Hepatocyte (in vitro differentiated cells and primary cell): Measurements from ENCODE around the genes TSPYL1 and DSE.

DNA sequence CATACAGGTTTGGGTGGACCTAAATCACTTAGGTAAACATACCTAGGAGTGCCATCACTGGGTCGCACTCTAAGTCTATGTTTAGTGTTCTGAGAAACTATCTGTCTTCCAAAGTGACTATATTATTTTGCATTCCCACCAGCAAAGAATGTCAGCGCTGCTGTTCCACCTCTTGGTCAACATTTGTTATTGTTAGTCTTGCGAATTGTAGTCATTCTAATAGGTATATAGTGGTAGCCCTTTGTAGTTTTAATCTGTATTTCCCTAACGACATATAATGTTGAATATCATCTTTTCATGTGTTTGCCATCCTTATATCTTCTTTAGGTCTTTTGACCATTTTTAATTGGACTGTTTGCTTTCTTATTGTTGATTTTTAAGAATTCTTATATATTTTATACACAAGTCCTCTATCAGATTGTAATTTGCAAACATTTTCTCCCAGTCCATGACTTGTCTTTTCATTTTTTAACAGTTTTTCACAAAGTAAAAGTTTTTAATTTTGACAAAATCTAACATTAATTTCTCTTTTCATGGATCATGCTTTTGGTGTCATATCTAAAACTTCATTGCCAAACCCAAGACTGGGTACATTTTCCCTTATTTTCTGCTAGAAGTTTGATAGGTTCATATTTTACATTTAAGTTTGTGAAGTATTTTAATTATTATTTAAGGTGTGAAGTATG is 82.7 kb downstream of the REV3L start:
- RAMPAGE, long total RNA = no peak
- RRBS = no CpG with 5 or more reads among the region's 4 CpGs

DNA sequence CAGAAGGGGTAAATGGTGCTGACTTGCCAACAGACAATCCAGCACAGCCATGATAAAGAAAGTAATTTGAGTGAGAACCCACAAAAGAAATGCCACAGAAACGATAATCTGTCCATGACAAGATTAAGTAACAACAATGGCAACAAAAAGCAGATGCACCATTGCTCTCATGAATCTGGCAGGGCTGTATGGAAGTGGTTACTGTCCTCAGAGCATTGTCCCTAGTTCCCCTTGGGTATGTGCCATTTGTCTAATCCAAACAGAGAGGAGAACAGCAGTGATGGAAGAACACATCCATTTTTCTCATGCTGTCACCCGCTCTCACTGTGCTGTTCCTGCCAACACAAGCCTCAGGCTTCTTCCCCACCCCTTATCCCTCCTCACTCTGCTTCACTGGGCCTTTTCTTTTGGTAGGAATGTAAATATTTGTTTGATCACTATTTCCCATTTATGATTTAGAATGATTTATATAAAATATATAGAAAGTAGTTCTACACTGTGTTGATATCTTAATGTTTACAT is 65.8 kb downstream of the REV3L start:
- RAMPAGE, long total RNA = no peak
- RRBS = no CpG with 5 or more reads among the region's 2 CpGs

DNA sequence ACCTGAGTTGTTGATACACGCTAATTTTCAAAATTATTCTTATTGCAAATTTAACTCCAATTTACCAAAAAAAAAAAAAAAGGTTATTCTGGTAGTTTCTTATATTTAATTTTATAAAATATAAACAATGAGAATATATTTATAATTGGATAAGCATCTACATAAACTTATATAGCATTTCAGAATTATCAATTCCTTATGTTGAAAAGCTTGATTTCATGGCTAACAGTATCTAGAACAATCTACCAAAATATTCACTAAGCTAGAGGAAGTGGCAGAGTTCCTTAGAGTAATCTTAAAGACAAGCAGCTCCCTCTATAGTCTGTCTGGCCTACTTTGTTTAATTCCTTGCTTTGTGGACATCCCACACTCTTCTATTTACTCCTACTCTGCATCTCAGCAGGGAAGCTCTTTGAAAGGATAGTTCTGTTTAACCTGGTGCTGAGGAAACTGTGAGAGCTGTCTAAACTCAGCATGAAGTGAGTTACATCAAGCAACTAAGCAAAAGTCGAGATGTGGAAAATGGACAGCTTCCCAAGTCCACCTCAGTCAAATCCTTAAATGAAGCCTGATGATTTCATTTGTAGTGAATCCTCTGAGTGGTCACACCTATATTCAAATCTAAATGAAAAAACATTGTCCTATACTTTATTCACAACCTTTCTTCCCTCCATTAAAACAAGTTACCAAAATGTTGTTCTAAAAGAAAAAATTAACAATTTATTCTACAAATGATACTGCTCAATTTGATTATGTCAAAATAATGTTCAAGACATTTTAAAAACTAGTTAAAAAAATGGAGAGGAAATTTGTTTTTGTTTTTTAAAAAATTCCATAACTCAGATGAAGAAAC is 4.2 kb downstream of the REV3L start:
- RAMPAGE, long total RNA = no peak
- RRBS = no CpG with 5 or more reads among the region's 2 CpGs

DNA sequence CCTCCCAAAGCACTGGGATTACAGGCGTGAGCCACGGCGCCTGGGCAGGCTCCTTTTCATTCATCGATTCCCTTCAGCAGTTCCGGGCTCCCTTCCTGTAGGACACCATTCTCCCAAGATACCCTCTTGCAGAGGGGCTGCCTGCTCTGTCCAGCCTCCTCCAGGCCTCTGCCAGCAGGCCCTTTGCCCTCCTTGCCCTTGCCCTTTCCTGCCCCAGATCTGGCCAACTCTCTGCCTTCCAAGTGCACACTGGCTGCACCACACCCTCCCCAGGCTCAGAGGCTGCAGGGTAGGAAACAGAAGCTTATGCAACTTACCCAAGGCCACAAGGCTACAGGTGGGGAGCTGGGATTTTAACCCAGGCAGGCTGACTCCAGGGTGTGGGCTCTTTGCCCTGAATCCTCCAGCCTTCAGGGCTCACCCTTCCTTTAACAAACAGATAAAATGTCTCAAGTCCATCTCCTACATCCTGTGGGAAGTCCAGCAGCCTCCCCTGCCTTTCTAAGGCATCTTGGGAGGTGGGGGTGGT is 14.4 kb upstream of the TRAF3IP2 start:
- RAMPAGE, long total RNA = no peak
- RRBS = no CpG with 5 or more reads among the region's 5 CpGs

GRCh38 chr6:111686497-111687118 is 80.9 kb upstream of the TRAF3IP2 start:
- RAMPAGE, long total RNA = no peak
- RRBS = no CpG with 5 or more reads among the region's 11 CpGs

GRCh38 chr6:111708308-111708649 is 102.6 kb upstream of the TRAF3IP2 start:
- RAMPAGE, long total RNA = no peak
- RRBS = no CpG with 5 or more reads among the region's 1 CpG

- RAMPAGE, long total RNA = no peak
- RRBS = no CpG with 5 or more reads among the region's 6 CpGs
Observed at GRCh38 chr6:111764065-111764810, 109.0 kb downstream of the FYN start.

- RAMPAGE, long total RNA = no peak
- RRBS = no CpG with 5 or more reads among the region's 6 CpGs
Observed at GRCh38 chr6:111804495-111805084, 68.7 kb downstream of the FYN start.

GRCh38 chr6:111862438-111863359 is 10.6 kb downstream of the FYN start:
- RAMPAGE, long total RNA = no peak
- RRBS = no CpG with 5 or more reads among the region's 12 CpGs

- RAMPAGE, long total RNA = no peak
- RRBS = no CpG with 5 or more reads among the region's 4 CpGs
Observed at GRCh38 chr6:112181122-112181401, 73.3 kb downstream of the LAMA4 start.

GRCh38 chr6:112202676-112202931 is 51.8 kb downstream of the LAMA4 start:
- RAMPAGE, long total RNA = no peak
- RRBS = no CpG with 5 or more reads among the region's 5 CpGs

GRCh38 chr6:112222929-112223510 is 31.3 kb downstream of the LAMA4 start:
- RAMPAGE, long total RNA = no peak
- RRBS = no CpG with 5 or more reads among the region's 3 CpGs

DNA sequence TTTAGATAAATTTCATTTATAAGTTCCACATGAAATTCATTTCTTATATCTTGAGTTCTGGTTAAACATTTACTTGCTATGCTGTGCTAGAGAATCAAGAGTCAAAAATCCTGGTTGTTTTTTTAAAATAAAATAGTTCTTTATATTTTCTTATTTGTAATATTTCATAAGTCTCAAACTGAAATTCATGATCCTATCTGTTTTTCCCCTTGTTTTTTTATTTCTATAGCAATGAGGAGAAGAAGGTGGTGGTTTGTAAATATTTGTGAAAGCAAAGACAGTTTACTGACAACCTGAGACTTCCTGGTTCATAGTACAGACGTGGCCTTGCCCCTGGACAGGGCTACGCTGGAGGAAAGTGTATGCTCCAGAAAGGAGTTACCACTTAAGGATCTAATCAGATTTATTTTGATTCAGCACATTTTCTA is 37.8 kb upstream of the MARCKS start:
- RAMPAGE, long total RNA = no peak
- RRBS = no CpG with 5 or more reads among the region's 2 CpGs

DNA sequence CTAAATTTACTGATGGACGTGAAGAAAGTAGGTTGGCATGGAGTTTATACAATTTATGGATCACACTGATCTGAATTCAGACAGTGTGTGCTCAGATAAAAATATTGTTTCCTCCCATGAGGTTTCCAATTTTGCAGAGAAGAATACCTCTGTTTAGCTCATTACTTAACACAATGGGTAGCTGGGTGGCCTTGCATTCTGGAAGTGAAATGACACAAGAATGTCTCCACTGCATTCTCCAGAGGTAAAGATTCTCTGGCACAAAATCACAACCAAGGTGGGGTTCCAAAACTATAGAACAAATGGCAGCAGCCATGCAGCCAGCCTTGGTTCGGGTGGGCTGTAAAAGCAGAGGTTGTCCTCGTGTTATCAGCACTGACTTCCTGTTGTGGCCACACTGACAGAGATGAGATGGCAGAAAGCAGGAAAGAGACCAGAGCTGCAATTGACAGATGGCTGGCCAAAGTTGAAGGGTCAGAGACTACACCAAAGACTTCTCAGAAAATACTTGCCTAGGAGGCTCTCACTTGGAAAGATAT is 50.2 kb downstream of the HDAC2 start:
- RAMPAGE, long total RNA = no peak
- RRBS = no CpG with 5 or more reads among the region's 3 CpGs

DNA sequence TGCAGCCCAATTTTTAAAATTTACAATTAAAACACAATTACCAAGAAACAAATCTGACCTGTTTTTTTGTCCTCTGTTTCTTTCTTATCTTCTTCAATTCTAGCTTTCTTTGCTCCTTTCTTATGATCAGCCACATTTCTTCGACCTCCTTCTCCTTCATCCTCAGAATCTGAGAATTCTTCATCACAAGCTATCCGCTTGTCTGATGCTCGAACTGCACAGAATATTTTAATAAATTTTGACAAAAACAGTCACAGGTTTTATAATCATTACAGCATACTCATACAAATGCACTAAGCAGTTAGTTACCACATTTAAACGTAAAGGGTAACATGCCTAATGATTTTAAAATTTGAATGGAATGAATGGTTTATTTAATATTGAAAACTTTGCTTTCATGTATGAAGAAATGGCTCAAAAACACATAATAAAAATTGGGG is 27.6 kb downstream of the HDAC2 start:
- RAMPAGE, long total RNA = no peak
- RRBS = no CpG with 5 or more reads among the region's 4 CpGs

- RAMPAGE, long total RNA = no peak
- RRBS = no CpG with 5 or more reads among the region's 18 CpGs
Observed at GRCh38 chr6:114424158-114424912, 81.5 kb upstream of the HS3ST5 start.

DNA sequence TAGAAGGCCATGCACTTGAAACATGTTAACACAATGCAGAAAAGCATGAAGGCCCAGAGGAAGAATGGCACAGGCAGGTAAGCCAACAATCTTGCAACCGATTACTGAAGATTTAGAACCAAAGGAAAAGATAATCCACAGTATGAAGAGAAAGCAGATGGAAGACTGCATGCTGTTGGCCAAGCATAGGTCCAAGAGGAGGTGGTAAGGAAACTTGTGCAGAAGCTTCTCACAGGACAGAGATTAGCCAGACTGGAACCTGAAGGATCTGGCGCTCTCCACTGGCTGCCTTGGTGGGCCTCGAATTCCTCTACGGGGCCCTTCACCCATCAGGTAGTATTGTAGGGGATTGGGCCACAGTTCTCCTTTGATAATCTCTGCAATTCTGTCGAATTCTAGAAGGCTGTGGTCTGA is 1.3 kb downstream of the TSPYL4 start:
- RAMPAGE, long total RNA = no peak
- RRBS = no CpG with 5 or more reads among the region's 5 CpGs

DNA sequence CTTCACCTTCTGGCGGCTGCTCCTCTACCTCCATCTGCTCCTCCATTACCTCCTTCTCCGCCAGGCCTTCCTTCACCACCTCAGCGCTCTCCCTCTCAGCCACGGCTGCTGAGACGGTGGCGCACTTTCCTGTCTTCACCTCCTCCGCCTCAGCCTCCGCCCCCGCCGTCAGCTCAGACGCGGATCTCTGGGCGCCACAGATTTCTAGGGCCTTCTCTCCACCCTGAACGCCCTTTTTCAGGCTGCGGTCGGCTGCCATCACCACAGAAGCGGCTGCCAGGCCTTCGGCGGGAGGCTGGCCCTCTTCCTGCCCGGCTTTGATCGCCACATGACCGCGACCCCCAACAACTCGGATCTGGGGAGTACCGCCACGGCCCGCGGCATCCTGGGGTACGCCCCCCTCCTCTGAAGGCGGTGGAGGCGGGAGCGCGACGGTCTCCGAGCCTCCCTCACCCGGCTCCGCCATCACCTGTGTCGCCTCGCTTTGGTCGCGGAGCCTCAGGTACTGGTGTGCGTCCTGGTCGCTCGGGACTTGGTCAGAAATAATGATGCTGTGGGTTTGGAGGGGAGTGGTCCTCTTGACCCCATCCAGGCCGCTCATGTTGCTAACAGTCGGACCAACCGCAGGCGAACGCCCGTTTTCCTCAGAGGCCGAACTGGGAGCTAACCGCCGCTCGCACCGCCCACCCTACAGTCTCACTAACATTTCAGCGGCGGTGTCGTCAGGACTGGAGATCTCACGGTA is at the start of gene TSPYL1:
TSS of gene TSPYL1 (minus strand) at position 701 of the 745 bp plus-strand sequence.
- RAMPAGE, long total RNA = start-site peak on the minus strand centred at position 646 of the sequence, 65 bp wide, 44 and 49 reads in 2 replicates
- RRBS = no CpG with 5 or more reads among the region's 59 CpGs

DNA sequence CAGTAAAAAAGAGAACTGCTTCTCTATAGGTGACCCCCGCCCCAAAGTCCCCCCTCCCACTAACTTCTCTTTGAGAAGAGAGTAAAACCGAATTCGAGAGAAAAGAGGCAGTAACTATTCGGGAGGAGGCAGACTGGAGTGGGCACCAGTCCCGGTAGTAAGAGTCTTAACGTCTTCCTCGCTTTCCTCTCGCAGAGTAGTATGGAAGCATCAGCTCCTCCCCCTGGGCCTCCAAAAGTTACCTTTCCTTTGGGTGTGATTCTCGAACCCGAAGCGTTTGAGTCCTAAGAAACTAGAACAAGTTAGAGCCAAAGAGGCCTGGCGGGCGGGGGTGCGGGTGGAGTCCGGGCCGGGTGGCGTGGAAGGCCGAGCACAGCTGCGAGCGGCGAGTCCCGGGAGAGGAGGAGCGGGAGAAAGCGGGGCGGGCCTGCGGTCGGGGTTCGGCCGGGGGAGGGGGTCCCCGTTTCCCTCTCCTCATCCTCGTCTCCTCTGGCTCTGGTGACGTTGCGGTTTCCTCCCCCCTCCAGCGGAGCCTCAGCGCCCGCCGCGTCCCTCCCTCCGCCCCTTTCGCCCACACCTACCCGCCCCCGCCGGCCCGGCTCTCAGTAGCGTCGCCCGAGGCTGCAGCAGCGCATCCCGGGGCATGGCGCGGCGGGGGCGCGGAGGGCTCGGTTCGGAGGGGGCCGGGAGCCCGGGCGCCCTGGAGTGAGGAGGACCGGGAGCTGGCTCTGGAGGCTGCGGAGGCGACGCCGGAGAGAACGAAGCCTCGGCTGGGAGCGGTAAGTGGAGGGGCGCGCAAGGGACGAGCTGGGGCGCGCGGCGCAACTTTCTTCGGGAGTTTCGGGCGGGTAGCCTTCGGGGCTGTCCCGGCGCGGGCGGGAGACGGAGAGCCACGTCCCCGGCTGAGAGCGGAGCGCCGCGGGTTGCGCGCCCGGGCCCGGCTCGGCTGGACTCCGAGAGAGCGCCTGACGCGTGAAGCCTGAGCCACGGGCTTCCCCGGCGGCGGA is at the start of gene DSE:
TSS of gene DSE (plus strand) at position 605 of the 1,007 bp plus-strand sequence.
- RAMPAGE, long total RNA = no peak
- RRBS = 2% methylated on average over 47 of the region's 102 CpGs

GRCh38 chr6:116392288-116393071 is 21.7 kb downstream of the DSE start:
- RAMPAGE, long total RNA = no peak
- RRBS = no CpG with 5 or more reads among the region's 11 CpGs